A172 (cell line): ENCODE results near the gene OR4F15.

DNA sequence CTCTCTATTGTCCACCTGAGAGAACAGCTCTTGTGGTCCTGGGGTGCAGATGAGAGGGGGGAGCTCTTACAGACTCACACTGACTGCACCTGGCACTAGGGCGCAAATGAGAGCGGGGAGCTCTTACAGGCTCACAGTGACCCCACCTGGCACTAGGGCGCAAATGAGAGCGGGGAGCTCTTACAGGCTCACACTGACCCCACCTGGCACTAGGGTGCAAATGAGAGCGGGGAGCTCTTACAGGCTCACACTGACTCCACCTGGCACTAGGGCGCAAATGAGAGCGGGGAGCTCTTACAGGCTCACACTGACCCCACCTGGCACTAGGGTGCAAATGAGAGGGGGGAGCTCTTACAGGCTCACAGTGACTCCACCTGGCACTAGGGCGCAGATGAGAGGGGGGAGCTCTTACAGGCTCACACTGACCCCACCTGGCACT, 2.8 kb upstream of the TM2D3 start:
- RAMPAGE, long total RNA = no peak

GRCh38 chr15:101812028-101812472, at the start of gene OR4F15:
Gene OR4F15, plus strand, starts transcription at chr15:101812202.
- RAMPAGE, long total RNA = no peak